ENCODE measurements around a stretch of chr10.

- PRO-cap: no peak
Measured at GRCh38 chr10:124083272-124084167, 9.9 kb downstream of the CHST15 start.

- PRO-cap: no peak
Measured at GRCh38 chr10:124124120-124124497, 30.7 kb upstream of the CHST15 start.

DNA sequence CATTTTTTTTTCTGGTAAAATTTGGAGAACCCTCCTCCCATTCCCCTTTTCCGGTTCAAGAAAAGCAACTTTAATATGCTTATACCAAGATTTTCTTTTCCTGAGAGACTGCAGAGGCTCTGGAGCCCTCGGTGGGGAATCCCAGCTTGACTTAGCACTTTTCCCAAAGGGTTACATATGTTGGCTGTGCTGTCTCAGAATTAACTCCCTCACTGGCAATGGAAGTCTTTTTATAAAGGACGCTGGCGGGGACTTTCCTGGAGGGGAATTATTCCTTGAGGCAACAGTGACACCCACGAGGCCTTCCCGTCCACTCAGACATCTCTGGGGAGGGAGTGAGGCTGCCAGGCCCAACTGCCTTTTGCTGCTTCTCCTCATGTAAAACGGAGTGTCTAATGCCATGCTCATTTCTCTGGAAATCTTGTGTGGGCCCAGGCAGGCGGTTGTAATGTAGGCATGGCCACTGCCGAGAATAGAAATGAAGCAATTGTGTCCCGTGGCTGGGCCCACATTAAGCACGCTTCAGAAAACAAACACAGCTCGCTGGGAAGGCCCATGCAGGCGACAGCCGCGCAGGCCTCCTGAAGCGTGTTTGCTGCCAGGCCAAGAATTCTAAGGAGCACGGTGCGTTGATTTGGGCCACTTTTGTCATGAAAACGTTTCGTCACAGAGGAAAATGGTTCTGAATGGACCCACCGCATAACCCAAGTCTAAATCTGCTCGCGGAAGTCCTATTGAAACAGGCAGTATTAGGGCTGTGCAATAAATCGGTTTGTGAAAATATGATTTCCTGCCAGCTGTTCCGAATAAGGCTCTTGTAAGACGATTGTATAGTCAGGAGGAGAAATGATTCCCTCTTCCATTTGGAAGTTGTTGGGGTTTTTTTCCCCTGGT is 104.0 kb upstream of the CHST15 start:
- PRO-cap: no peak

GRCh38 chr10:124221136-124221708 is 127.8 kb upstream of the CHST15 start:
- PRO-cap: no peak

GRCh38 chr10:124465212-124465749 is 3.7 kb downstream of the LHPP start:
- PRO-cap: unidirectional peak, plus-strand start at chr10:124465655

- PRO-cap: no peak
Measured at GRCh38 chr10:124493391-124493880, 31.8 kb downstream of the LHPP start.

- PRO-cap: bidirectional peak, plus-strand start at chr10:124534639, minus-strand start at chr10:124534592
Measured at GRCh38 chr10:124534111-124535051, 72.8 kb downstream of the LHPP start.

GRCh38 chr10:124647742-124648472 is 96.3 kb downstream of the FAM53B start:
- PRO-cap: no peak

DNA sequence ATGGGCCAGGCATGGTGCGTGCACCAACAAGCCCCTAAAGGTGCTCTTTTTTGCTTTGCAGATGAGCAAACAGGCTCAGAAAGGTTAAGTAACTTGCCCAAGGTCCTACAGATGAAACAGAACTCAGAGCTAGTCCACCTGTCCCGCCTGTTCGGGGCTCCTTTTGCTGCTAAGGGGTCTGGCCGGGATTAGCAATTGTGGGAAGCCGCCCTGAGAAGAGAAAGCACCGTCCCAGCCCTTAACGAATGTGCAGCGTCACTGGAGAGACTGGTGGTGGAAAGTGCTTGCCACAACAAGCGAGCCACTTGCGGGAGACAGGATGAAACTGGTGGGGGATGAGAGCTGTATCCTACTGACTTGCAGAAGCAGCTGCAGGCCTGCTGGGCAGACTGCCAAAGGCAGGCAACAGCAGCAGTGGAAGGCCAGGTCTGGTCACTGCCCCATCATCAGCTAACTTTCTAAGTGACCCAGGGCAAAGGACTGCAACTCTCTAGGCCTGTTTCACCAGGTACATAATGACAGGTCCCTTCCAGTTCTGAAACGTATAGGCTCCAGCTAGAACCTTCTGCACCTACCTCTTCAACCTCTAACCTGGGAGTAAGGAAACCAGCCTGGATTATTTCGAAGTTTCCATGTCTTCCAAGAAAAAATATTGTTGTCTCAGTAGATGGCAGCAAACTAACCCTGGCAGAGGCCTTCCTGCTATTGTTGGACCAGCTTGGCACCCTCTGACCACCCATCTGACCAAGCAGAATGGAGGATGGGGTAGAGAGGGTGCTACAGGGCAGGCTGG is 95.4 kb downstream of the FAM53B start:
- PRO-cap: no peak

GRCh38 chr10:124670625-124671443 is 73.3 kb downstream of the FAM53B start:
- PRO-cap: no peak

- PRO-cap: no peak
Measured at GRCh38 chr10:124699943-124700597, 44.1 kb downstream of the FAM53B start.

- PRO-cap: no peak
Measured at GRCh38 chr10:124700888-124701087, 43.4 kb downstream of the FAM53B start.

DNA sequence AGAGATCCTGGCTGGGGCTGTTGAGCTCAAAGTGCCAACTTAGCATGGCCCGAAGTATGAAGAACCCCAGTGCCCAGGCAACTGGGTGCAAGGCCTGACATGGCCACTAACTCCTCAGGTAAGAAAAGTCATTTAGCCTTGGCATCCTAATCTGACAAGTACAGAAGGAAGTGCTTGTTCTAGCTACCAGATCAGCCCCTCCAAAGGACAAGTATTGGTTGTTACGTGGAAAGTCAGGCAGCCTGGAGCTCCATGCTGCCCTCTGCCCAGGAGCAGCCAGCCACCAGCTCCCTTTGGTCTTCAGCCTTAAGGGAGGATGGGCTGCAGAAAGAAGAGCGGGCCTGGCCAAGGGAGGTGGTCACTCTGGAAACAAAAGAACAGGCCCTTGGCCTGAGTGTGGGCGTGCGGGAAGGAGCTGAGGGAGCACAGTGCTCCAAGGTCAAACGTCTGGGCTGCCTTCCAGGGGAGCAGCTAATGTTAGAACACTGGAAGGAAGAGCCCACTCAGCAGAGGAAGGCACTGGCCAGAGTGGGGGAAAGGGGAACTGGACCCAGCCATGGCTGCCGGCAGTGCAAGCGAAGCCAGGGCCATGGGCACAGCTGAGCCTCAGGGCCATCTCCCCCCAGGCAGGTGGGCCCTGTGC is 42.9 kb downstream of the FAM53B start:
- PRO-cap: no peak

DNA sequence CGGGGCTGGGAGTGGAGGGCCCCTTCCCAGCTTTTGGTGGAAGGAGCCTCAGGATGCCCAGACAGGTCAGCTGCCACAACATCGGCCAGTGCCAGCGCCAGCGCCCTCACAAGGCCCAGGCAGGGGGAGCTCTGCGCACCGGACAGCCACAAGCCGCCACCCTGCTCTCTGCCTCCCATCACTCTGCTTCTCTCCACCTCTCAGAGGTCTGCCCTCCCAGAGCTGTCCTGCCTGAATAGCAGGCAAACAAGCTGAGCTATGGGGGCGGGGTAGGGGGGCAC is 19.9 kb downstream of the FAM53B start:
- PRO-cap: no peak

- PRO-cap: no peak
Measured at GRCh38 chr10:124741803-124742409, 2.3 kb downstream of the FAM53B start.

DNA sequence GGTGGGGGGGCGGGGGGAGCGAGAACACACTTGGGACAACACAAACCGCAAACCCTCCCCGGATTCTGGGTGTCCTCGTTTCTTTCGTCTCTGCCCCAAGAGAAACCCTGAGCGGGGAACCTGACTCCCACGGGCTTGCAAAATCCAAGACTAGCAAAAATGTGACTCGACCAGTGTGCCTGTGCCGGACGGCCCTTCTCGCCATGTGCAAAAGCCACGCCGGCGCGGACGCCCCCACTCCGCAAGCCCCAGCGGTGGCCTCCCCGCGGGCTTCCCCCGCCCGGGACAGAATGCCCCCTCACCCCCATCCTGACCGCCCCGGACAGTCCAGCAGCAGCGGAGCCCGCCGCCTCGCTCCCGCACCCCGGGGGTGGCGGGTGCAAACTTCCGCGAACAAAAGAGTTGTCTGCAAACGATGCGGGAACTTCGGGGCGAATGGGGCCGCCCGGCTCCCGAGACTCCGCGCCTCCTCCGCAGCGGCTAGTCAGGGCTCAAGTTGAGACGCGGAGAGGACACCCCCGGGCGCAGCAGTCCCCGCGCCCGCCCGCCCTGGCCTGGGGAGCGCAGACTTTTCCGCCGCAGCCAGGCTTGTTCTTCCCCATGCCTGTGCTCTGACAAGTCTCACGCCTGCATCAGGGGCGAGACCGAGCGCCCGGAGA is 899 bp downstream of the FAM53B start:
- PRO-cap: bidirectional peak, plus-strand start at position 409 of the sequence, minus-strand start at position 356 of the sequence

GRCh38 chr10:124995462-124996108 is 32.3 kb downstream of the CTBP2 start:
- PRO-cap: no peak

- PRO-cap: no peak
Measured at GRCh38 chr10:124997465-124998629, 30.0 kb downstream of the CTBP2 start.

- PRO-cap: no peak
Measured at GRCh38 chr10:125054824-125055361, 27.0 kb upstream of the CTBP2 start.

DNA sequence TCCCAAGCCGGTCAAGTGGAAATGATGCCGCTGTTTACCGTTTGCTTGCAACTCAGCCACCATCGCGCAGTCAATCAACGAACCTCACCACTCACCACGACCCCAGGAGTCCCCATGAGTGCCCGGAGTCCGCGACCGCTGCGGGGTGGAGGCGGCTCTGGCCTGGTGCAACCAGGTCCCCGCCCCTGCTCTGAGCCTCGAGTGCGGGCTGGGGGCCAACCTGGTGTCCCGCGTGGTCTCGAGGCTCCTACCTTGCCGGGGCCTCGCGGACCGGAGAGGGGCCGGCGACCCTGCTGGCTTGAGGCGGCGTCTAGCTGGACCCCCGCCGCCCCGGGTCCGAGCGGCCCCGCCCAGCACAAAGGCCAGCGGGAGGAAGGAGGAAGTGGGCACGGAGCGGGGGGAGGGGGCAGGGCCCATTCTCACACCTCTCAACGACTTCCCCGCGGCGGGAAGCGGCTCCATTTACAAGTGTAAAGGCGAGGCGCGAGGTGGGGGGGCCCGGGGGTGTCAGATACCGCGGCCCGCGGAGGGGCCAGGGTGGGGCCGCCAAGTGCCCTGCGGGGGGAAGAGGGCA is 123.7 kb upstream of the CTBP2 start:
- PRO-cap: no peak